HT-29 (cell line): Measurements from ENCODE around the genes CCDC154, CLCN7, MAPK8IP3 and MEIOB.

DNA sequence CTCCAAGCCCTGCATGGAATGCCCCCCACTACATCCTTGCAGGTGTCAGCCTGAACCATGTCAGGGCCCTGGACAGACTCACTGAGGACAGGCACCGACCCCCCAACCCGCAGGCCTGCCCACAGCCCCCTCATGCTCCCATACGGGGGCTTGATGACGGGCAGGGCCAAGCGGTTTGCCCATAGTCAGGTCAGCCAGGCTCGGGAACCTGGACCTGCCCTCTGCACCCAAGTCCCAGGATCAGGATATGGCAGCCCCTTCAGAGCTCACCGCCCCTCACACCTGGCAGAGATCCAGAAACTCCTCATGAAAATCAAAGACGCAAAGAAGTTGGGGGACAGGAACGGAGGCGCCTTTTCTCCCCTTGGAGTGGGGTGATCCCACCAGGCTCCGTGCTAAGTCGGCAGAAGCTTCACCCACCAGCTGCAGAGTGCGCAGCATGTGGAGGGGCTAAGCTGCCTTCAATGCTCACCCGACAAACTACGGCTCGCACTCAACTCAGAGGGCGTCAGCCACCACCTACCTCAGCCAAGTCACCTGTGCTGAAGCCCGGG lies 26.5 kb downstream of the GNPTG start:
- RAMPAGE, long total RNA: no peak

GRCh38 chr16:1383372-1384251 lies 30.9 kb downstream of the UNKL start:
- RAMPAGE, long total RNA: no peak

DNA sequence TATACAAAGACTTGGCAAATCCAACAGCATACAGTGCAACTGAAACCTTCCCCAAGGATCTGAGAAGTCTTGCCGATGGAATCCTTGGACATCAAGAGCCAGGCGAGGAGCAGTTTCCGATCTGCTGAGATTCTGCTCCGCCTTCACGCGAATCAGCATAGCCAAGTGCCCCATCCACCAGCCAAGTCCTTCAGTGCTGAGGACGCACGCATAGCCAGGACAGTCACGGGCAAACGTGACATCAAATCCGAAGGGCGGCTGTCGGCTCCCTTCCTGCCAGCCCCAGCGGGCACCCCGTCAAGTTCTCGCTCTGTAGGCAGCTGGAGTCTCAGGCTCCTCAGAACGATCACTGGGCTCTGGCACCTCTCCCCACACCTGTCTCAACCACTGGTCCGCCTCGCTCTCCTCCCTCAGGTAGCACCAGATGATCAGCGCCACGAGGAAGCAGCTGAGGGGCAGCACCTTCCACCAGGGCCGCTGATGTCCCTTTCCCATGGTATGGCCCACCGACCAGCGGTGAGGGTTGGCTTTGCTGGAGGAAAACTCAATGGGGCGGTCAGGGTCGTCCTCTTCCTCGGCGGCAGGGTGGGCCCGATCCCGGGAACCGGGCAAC lies 492 bp downstream of the UQCC4 start:
- RAMPAGE, long total RNA: no peak

- RAMPAGE, long total RNA: no peak
Observed at GRCh38 chr16:1443954-1444760, at the start of gene CCDC154. Gene CCDC154, minus strand, starts transcription at chr16:1444556.

DNA sequence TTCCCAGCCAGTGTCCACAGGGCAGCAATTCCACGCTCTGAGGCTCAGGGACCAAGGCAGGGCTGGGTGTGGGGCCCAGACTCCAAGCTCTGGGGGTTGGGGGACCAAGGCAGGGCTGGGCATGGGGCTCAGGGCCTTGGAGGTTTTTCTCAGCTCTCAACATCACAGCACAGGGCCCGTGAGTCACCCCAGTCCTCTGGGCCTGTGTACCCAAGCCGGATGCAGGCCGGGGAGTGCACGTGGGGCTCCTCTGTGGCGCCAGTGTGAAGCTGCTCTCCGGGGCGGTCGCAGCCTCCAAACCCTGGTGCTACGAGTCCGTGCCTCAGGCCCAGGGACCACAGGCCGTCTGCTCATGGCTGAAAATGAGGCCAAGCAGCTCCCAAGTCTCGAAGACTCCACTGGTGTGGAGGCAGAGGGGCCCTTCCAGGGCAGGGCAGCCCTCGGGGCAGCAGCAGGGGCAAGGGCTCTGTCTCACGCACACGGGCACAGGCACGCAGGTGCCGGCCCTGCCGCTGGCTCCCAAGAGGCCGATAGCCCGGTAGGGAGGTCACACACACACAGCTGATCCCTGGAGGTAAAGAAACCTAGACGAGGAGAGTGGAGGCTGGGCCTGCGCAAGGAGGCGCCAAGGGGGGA lies 1.6 kb upstream of the CCDC154 start:
- RAMPAGE, long total RNA: no peak

- RAMPAGE, long total RNA: no peak
Observed at GRCh38 chr16:1470400-1470846, 4.4 kb downstream of the CLCN7 start.

- RAMPAGE, long total RNA: no peak
Observed at GRCh38 chr16:1474871-1475783, at the start of gene CLCN7. Gene CLCN7, minus strand, starts transcription at chr16:1475028.

- RAMPAGE, long total RNA: no peak
Observed at GRCh38 chr16:1493704-1494070, 527 bp downstream of the TELO2 start.

DNA sequence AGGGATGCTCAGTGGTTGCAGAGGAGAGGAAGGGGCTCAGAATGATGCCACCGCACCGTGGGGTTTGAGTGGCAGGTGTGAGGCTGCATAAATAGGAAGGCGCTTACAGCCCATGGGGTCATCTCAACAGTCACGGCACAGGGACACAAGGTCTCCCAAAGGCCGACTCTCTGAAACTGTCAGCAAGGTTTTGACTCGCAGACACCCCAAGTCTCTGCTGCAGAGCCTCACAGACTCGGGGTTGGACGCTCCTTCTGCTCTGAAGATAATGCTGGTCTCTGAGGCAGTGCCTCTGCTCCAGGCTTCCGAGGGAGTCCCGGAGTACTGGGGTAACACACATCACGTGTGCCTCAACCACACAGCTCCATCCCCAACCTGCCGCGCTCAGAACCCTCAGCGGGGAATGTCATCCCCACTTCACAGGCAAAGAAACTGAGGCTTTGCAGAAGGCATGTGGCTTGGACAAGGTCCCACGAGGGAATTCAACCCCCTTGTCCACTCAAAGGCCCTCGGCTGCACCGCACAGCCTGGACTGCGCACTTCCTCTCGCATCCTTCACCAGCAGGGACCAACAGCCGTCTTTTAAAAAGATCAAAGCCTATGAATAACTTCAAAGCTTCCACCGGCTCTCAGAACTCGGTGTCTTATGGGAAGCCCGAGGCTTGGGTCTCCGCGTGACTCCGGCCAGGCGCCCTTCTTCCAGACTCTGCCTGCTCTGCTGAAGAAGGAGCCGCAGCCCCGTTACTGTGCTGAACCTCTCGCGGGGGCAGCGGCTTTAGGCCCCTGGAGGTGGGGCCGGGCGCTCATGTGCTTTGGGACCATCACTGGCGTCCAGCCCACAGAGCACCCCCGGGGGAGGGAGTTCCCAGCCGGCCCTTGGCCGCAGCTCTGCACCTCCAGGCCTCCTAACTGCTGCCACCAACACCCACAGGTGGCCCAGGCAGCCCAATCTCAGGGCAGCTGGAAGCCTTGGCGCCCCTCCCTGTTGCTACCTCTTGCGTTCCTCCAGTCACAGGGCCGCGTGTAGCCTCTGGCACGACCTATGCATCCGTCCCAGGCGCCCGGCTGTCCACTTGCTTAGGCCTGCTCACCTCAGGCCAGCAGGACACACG lies 2.1 kb downstream of the TMEM204 start:
- RAMPAGE, long total RNA: no peak

DNA sequence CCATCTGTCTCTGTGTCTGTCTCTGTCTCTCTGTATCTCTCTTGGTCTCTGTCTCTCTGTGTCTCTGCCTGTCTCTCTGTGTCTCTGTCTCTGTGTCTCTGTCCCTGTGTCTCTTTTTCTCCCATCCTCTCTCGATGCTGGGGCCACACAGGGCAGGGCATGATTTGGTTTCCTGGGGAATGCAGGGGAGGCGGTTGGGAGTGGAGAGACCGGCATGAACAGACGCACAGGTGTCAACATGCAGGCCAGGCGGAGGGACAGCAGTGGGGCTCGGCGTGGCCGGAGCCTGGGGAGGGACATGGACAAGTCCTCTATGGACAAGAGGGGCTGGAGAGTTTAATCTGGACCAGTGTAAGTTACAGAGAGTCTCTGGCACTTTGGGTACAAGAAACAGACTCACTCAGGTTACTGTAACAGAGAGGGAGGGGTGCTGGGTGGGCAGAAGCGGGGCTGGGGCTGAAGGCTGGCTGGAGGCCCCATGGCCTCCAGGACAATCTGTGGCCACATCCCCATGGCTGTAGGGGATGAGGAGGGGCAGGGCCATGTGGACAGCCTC lies 19.8 kb downstream of the TMEM204 start:
- RAMPAGE, long total RNA: no peak

DNA sequence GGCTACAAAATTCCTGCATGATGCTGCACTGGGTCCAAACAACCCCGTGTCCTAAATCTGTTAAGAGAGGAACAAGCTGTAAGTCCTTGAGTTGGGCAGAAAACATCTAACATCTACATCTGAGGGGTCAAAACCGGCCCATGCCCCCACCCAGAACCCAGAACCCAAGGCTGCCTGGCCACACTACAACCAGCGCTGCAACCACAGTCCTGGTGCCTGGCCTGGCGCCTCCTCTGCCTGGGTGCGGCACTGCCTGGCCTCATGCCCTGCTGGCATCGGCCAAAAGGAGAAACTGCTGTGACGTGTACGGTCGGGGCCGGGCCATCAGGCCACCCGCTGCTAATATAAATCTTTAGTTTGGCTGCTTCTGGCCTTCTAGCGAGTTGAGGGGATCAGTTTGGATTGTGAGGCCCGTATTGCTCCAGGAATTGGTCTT lies 22.7 kb downstream of the TMEM204 start:
- RAMPAGE, long total RNA: no peak

- RAMPAGE, long total RNA: no peak
Observed at GRCh38 chr16:1625816-1626236, 13.7 kb downstream of the CRAMP1 start.

DNA sequence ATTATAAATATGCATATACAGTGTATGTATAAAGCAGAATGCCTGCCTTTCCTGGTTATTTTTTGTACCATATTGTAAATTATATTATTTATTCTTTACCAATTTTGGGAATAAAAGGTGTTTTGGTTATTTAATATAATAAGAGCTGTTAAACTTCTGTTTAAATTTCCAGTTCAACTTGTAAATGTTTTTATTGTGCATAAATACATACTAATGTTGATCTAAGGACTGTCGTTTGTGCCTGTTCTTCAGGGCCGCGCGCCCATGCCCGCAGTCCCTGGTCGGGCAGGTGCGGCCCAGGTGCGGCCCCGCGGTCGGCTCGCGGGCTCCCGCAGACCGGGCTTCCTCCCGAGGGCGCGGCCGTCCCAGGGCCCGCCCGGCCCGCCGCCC lies 400 bp upstream of the JPT2 start:
- RAMPAGE, long total RNA: no peak

- RAMPAGE, long total RNA: no peak
Observed at GRCh38 chr16:1705615-1706698, at the start of gene MAPK8IP3. Gene MAPK8IP3, plus strand, starts transcription at chr16:1706195.

GRCh38 chr16:1707429-1707915 lies 1.5 kb downstream of the MAPK8IP3 start:
- RAMPAGE, long total RNA: no peak

DNA sequence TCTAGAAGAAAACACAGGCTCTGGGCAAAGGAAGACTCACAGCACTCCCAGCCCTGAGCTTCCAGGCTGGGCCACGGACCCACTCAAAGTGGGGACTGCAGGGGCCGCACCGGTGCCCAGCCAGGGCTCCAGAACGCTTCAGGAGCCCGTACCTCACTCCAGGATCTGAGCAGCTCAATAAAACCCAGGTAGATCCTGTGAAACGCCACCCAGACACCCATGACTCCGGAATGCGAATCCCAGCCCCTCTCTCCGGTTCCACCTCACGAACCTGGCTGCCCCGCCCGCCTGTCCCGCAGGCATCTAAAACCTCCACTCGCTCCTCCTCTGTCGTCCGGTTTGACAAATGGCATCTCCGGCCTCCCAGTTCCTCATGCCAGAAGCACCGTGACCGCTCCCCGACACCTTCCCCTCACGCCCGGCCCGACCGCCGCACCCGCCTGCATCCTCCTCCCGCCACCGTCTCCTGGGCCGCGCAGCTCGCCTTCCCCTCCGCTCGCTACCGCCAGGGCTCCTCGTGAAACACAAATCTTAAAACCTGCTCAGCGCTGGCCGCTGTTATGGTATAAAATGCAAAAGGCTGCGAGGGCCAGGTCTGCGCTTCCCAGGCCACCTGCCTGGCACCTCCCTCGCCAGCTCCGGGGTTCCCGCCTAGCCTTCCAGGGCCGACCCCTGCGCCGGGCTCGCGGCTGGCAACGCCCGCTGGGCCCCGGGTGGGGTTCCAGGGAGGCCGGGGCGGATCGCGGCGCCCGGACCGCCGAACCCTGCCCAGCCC lies 689 bp downstream of the SPSB3 start:
- RAMPAGE, long total RNA: no peak

DNA sequence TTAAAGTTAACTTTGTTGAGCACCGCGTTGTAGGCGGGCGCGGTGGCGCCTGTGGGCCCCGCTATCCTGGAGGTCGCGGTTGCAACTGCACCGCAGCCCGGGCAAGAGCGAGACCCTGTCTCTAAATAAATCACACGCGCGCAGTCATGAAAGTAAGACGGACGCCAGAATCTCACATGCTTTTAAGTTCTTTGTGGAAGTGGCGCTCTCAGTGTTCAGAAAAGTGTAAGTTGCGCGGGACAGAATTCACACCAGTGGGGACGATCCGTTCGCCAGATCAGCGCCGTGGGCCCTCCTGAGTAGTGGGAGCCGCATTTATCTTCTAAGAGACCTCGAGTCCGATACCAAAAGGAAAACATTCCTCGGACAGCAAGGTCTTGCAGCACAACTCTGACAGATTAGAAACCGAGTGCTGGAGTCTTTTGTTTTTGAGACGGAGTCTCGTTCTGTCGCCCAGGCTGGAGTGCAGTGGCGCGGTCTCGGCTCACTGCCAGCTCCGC lies 572 bp downstream of the NUBP2 start:
- RAMPAGE, long total RNA: no peak

- RAMPAGE, long total RNA: no peak
Observed at GRCh38 chr16:1792373-1793306, 865 bp downstream of the IGFALS start.

DNA sequence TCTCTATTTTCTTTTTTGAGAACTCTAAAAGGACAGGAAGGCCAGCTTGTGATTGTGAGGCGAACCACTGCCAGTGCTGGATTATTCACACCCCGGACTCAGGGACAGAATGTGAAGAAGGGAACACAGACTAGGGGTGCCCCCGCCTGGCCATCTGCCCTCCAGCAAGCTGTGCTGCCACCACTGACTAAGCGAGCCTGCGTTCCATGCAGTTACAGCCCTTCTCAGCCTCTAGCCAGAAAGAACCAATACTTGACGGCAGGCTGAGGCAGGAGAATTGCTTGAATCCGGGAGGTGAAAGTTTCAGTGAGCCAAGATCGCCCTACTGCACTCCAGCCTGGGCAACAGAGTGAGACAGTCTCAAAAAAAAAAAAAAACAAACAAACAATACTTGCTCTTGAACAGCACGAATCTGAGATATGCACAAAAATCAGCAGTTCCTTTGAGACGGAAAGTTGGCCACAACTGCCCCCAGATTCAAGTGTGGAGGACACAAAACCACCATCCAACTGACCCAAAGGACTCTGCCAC lies 2.7 kb downstream of the HAGH start:
- RAMPAGE, long total RNA: no peak

DNA sequence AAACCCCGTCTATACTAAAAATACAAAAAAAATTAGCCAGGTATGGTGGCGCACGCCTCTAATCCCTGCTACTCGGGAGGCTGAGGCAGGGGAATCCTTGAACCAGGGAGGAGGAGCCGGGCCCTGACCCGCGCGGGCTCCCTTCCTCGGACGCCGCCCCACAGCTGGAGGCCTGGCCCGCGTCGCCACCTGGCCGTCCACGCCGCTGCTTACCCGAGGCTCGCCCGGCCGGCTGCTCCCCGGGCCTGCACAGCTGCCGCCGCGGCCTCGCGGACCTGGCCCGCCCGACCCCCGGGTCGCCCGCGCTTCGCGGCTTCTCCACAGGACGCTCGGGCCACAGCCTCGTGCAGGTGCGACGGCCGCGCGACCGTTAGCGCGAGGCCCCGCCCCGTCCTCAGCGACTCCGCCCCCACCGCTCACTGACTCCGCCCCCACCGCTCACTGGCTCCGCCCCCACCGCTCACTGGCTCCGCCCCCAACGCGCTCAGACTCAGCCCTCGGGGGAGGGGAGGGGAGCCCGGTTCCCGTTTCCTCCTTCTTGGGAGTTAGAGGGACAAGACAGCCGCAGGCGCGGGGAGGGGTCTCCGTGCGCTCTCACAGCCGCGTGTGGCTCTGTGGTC lies at the start of gene MEIOB:
TSS of gene MEIOB (minus strand) at position 385 of the 620 bp plus-strand sequence.
- RAMPAGE, long total RNA: no peak